Amniotic epithelial cell (primary cell): ENCODE measurements around the genes TMEM128 and JAKMIP1.

DNA sequence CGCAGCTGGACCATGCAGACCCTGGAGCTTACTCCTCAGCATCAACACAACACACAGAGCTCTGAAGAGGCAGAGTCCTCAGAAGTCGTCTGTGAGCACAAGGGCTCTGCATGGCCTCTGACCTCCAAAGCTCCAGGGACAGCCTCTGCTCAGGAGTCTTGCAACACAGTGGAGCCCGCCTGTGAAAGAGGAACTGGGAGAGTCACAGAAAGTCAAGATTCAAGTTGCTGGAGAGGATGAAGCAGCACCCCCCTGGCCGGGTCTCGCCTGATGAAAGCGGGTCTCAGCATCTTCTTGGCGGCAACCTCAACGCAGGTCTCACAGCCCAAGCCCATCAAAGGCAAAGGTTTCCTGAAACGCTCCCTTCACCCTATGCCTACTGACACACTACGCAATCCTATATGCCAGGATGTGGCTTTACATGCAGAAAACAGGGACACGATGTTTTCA, 2.8 kb downstream of the LRPAP1 start:
- RRBS, result no CpG with 5 or more reads among the region's 11 CpGs

- RRBS, result 8% methylated on average over 1 of the region's 26 CpGs
Observed at GRCh38 chr4:3679635-3680220, 86.5 kb upstream of the ADRA2C start.

DNA sequence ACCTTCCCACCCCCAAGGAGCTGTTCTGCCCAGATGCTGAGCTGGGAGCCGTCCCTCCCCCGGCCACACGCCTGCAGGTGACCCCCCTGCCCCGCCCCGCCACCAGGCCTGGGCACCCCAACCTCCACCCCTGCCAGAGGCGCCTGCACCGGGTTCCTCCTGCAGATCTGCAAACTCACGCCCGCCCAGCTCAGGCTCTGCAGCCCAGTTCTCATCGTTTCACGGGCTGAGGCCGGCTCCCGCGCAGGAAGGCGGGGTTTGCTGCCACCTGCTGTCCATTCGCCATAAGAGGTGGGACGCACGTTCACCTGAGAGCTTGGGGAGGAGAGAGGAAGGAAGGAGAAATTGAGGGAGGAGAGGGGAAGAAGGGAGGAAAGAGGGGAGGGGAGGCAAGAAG, 114.3 kb downstream of the ADRA2C start:
- RRBS, result 2% methylated on average over 10 of the region's 18 CpGs

DNA sequence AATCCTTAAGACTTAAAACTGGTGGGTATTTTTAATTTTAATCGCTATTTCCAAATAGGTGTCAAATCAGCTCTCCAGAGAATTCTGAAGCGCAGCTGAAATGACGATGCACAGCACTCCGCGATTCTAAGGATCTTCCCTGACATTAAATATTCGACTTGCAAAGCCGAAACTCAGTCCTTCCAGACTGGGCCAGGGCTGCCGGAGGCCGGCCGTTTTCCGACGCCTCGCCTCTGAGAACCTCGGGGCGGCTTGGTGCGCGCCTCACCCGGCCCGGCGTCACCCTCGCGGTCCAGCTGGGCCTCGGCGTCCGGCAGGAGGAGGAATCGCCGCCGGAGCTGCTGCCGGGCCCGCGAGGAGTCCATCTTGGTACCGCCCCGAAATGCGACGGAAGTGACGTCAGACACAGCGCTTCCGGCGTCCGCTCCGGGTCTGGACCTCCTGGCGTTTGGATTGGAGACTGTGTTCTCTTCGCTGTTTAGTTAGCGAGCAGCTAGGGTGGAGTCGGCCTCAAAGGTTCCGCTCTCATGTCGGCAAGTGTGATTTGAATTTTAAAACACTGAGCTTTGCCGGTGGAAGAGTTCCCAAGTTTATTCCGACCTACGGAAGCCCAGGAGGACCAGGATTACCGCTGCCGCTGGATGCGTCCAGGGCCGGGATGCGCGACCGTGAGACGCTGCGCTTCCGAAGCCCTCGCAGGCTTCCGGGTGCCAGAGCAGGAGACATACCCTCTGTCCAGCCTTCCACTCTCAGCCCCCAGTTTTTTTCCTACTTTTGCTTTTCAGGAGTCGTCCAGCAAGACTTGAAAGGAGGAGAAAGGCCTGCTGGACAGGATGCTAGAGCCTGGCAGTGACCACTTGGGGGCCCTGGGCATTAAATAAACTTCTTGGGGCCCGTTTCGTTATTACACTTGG, at the start of gene TMEM128:
TSS of gene TMEM128 (minus strand) at position 386 of the 914 bp plus-strand sequence.
- RRBS, result 2% methylated on average over 42 of the region's 65 CpGs

GRCh38 chr4:4395762-4396871, 9.2 kb downstream of the NSG1 start:
- RRBS, result 44% methylated on average over 7 of the region's 33 CpGs

GRCh38 chr4:4524091-4524884, 17.6 kb downstream of the STX18 start:
- RRBS, result no CpG with 5 or more reads among the region's 6 CpGs

DNA sequence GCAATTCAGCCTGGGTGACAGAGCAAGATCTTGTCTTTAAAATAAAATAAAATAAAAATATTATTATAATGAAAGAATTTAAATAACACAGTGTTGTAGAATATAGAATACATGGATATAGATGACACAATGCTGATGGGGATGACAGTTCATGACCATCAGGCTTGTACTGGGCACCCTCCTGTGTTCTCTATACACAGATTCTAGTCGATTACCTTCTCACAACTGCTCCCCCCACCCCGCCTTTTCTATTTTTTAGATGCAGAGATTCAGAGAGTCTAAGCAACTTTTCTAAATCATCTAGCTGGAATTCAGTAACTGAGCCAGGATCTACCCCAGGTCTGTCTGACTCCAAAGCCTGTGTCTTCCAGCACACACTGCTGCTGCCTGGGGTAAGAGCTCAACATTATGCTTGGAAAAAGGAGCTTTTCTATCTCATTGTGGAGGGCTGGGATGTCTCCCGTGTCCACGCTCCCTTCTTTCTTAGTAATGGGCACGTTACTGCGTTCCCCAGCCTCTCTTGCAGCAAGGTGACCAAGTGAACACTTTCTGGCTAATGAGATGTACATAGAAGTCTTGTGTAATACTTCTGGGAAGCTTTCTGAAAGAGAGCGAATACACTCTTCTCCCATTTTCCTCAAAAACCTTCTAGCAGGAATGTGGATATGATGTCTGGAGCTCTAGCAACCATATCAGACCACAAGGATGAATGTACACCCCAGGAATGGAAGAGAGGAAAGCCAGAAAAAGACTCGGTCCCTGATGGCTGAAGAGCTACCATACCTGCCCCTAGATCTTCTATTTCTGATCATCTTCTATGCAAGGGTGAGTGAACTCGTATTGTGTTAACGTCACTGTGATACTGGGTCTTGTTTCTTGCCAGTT, 107.1 kb upstream of the STX18 start:
- RRBS, result no CpG with 5 or more reads among the region's 10 CpGs

GRCh38 chr4:4852631-4853289, 6.7 kb upstream of the MSX1 start:
- RRBS, result no CpG with 5 or more reads among the region's 39 CpGs

DNA sequence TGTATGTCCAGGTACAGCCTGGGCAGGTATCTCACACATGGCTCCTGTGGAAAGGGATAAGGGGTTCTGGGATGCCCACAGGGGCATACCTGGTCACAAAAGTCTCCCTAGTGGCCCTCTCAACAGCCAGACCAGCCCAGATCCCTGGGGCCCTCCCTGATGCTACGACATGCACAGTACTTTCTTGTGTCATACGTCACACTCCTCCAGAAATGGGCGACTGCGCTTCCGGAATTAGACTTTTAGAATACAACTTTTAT, 2.2 kb downstream of the CYTL1 start:
- RRBS, result no CpG with 5 or more reads among the region's 5 CpGs

DNA sequence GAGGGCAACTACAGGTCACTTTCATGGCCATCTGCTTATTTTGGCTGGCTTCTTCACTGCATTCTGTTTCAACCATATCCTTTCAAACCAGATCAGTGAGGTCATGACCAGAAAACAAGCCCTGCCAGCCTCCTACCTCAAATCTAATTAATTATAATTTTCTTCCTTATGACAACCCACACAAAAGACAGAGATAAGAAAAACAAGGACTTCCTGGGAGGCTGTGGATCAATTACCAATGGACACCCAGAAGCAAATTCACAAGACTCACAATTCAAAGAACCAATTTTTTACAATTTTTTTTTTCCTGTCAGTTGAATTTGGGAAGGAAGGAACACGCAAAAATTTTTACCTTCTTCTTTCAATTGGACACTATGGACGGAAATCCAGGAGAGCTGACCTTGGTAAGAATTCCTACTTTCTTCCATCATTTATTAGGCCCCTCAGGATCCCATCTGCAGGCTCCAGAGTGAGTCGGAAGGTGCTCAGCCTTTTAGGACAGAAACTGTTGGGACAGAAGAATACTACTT, 183.2 kb downstream of the EVC2 start:
- RRBS, result no CpG with 5 or more reads among the region's 3 CpGs

DNA sequence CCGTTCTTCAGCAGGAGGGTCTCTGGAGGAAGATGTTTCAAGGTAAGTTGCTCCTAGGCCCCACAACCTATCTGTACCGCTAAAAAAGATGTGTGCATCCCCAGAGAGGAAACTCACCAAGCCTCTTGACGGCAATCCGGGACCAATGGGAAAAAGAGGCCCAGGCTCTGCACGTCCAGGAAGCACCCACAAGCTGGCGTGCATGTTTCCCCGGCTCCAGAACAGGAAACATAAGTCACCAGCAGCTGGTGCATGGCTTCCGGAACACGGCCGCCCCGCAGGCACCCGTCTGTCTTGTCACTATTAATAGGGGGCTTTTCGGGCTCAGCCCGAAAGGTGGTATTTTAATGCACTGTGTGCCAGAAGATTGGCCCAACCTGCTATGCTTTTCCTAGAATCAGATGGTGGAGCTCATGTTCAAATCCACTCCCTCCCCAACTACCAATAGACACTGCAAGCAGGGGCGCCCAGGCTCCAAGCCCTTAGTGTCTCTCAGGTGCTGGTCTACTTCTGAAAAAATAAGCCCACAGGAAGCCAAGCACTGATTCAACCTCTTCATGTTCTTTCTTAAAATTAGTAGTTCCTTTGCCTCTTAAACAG, 22.1 kb downstream of the CRMP1 start:
- RRBS, result 88% methylated on average over 3 of the region's 15 CpGs

DNA sequence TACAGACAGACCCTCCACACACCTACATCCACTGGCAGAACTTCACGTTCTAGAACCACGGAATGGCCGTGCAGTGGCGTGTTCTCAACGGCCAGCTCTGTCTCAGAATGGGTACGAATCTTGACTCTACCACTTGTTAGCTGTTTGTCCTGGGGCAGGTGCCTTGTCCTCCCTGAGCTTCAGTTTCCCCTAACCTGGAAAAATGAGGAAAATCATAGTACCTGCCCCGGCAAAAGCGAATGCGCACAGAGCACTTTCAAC, 61.8 kb downstream of the JAKMIP1 start:
- RRBS, result no CpG with 5 or more reads among the region's 9 CpGs

DNA sequence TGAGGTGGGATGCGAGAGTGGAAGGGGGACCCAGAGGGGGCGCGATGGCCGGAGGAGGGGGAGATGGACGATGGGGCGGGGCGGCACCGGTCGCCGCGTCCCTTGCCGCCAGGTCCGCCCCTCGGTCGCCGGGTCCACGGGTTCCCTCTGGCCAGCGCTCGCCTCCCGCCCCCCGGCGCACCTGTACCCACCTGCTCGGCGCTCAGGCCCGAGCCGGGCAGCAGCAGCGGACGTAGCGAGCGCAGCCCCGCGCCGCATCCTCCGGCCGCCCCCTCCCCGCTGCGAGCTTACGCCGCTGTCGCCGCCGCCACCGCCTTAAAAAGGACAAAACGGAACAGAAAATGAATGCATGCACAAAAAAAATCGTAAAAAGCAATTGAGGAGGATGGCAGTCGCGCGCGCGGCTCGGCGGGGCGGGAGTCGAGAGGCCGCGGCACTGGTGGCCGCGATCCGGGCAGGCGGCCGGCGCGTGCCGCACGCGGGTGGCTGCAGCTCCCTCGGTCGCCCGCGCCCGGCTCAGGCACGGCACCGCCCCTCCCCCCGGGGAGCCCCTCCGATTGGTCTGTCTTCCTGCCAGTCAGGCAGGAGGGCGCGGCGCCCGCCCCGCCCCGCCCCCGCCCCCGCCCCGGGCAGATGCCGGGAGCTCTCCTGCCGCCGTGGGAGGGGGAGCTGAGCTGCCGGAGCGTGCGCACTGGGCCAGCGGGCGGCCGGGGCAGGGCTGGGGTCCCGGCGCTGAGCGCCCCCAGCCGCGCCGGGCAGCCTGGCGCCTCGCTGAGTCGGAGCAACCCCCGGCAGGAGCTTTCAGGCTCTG, at the start of gene JAKMIP1:
TSS of gene JAKMIP1 (minus strand) at position 488 of the 811 bp plus-strand sequence.
- RRBS, result 3% methylated on average over 53 of the region's 103 CpGs

- RRBS, result no CpG with 5 or more reads among the region's 4 CpGs
Observed at GRCh38 chr4:6273565-6273943, 3.9 kb downstream of the WFS1 start.

GRCh38 chr4:6276938-6277767, 7.5 kb downstream of the WFS1 start:
- RRBS, result 91% methylated on average over 3 of the region's 24 CpGs

DNA sequence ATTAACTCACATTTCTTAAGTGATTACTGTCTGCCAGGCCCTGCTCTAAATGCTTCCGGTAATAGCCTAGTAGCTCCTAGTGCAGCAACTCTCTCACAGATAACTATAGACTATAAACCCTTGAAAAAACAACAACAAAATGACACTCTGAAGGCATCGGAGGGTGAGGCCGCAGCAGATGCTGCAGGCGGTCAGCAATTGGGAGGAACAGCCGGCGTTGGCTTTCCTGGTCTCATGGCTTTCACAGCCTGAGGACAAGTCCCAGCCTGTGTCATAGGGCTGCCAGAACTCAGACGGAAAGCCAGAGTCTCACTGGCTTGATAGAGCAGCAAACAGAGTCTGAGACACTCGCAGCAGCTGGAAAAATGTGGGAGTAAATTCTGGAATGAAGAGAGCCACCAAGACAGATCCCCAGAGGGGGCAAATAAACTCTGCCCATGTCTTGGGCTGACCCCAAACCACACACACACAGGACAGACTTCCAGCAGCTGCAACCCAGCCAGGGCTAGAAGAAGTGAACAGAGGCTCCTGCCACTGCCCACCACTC, 86.3 kb downstream of the PPP2R2C start:
- RRBS, result no CpG with 5 or more reads among the region's 8 CpGs

DNA sequence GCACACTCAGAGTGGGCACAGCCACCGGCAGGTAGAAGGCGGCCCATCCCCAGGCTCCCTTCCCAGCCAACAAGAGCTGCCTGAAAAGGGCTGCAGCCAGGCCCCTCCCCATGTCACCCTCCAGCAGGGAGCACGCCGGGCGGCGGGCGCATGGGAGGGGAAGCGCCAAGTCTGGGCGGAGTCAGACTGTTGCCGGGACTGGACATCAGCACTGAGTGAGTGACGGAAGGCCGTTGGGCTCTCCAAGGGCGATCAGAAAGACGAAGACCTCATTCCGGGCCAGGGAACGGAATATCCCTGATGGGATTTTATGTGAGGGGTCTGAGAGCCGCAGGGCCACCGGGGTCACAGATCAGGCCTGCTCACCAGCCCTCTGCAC, 82.0 kb downstream of the PPP2R2C start:
- RRBS, result 28% methylated on average over 14 of the region's 18 CpGs

DNA sequence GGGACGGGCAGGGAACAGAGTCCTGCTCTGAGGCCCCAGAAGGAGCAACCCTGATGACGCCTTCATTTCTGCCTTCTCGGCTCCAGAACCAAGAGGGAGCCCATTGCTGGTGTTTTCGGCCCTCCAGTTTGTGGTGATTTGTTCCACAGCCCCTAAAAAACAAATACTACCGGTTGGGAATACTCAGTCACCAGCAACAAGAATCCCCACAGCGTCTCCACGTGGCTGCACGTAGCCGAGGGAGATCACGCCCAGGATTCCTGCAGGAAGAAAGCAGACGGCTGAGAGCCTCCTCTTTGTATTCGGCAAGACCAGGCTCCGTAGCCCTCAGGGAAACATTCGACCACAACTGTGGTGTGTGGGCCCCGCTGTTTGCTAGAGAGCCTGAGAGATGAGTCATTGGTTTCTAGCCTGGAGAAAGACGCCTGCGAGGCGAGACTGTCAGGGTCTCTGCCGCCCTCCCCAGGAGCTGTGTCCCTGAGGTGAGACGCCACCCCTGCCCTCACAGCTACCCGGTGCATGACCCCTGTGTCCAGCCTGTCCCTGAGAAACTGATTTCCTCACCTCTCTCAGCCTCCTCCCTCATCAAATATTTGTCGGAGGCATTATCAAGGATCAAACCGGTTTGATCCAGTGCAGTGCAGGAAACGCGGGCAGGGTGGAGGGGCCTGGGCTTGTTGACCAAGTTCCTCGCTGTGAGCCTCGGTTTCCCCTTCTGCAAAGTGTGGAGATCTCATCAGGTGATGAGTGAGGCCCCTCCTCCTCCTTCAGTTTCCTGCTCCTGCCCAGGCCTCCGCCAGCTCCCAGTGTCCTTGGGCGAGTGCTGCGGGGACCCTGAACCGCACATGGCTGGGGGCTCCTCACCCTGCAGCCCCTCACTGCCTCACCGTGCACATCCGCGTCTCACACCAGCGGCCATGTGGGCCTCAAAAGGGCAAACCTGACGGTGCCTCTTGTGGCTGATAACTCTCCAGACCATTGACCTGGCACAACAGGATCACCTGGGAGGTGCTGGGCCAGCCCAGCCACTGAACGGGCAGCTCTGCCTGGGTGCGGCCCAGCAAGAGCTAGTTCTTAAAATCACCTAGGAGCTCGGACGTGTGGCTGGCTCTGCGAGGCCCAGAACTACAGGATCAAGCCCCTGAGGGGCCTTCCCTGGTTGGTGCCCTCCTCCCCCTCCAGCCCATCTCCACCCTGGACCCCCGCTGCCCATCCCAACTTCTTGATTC, 4.5 kb upstream of the S100P start:
- RRBS, result no CpG with 5 or more reads among the region's 42 CpGs

GRCh38 chr4:6732558-6732970, 16.6 kb downstream of the BLOC1S4 start:
- RRBS, result no CpG with 5 or more reads among the region's 11 CpGs

DNA sequence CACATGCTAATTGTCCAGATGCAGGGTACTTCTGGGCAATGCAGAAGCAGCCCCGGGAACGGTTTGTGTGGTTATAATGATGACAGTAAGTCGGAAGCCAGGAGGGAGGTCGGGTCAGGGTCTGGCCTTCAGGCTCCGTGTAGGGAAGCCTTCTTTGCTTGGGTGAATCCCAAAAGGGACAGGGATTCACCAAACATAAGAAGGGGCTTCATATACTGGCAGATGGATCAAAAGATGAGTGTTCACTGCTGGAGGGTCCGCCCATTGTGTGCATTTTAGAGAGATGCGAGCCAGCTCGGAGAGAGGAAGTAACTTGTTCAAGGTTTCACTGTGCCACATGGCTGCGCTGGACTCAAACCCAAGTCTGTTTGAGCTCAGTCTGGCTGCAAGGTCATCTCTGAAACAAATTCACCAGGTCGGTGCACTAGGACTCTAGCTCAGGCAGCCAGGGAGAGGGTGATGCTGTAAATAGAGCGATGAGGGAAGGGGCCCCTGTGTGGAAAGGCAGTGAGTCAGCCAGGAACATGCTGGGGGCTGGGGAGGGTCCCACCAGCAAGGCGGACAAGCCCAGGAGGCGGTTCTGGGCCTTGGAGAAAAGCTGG, 4.7 kb upstream of the KIAA0232 start:
- RRBS, result no CpG with 5 or more reads among the region's 13 CpGs